Daoy (cell line): ENCODE measurements around the gene MKI67.

DNA sequence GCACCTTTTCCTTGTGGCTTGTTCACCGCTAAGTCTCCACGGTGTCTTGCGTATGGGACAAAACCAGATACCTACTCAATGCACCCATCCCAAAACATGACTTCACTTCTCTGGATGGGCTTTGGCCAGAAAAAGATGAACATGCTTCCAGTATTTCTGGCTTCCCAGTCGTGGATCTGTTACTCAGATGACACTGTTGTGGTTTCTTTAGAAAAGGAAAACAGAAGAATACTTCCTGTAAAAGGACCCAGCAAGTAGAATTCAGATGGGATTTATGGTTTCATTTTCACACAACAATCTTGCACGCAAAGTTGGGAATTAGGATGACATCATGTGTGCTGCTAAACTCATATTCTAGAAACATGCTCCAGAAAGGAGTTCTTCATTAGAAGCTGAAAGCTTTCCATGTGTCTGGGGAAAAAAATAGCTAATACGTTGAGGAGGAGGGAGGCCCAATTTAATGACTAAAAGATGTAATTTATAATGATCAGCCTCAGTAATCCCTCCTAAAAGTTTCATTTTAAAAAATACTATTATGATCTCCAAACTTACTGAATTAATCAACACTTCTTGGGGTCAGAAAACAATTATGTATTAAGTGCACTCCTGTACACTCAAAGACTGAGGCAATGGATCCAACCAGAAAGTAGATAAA, 216.6 kb downstream of the ADAM12 start:
- RAMPAGE, long total RNA = no peak

DNA sequence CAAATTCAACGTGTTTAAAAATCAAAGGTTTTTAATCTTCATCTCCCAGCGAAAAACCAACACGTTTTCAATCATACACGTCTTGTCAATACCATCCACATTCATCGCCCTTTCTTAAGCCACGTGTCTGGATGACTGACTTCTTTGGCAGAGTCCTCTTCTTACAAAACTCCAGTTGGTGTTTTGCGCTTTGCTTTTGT, 49.1 kb downstream of the ADAM12 start:
- RAMPAGE, long total RNA = no peak

DNA sequence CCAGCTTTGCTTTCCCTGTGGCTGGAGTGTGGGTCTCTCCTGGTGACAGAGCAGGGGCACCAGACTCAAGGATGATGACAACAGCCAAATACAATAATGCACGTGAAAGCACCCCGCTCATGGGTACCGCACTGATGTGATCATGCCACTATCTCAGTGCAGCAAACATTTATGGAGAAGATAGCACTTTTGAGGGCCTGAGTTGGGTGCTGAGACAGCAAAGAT, 134.8 kb upstream of the ADAM12 start:
- RAMPAGE, long total RNA = no peak

DNA sequence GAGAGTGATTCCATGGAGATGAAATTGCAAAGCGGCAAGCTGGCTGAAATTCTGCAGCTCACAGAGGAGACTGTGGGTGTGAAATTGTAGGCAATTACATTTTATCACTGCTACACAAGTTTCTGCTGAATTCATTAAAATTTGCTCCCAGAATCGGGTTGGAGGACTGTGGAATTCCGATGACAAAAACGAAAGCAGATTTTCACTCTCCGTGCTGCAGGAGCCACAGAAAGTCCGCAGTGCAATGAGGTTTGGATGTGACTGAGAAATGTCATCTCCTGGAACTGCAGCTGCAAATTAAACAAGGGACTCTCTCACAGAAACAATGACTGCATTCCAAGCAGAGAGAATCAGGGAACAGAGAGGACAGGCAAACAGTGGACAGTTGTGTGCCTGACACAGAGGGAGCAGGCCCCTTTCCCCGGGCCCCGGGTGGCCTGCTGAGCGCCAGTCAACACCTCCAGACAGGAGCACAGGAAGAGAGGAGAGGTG, 109.1 kb downstream of the C10orf90 start:
- RAMPAGE, long total RNA = no peak

DNA sequence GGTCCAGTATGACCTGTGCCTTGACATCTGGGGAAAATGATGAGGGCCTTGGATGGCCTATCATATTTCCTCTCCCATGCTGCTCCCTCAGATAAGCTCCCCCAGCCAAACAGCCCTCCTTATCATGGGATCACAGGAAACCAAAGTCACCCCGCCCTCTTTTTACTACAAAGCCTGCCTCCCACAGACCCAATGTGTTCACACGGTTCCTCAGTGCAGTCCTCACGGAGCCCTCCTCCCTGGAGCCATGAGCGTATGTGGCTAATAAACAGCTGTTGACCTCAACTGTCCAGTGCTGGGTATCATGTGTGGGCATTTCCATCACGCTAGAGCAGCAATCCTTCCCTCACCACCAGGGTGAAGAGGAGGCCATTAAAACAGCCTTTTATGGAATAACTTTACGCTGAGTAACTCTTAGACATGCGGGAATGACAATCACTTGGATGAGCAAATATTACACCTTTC, 31.9 kb downstream of the C10orf90 start:
- RAMPAGE, long total RNA = no peak

DNA sequence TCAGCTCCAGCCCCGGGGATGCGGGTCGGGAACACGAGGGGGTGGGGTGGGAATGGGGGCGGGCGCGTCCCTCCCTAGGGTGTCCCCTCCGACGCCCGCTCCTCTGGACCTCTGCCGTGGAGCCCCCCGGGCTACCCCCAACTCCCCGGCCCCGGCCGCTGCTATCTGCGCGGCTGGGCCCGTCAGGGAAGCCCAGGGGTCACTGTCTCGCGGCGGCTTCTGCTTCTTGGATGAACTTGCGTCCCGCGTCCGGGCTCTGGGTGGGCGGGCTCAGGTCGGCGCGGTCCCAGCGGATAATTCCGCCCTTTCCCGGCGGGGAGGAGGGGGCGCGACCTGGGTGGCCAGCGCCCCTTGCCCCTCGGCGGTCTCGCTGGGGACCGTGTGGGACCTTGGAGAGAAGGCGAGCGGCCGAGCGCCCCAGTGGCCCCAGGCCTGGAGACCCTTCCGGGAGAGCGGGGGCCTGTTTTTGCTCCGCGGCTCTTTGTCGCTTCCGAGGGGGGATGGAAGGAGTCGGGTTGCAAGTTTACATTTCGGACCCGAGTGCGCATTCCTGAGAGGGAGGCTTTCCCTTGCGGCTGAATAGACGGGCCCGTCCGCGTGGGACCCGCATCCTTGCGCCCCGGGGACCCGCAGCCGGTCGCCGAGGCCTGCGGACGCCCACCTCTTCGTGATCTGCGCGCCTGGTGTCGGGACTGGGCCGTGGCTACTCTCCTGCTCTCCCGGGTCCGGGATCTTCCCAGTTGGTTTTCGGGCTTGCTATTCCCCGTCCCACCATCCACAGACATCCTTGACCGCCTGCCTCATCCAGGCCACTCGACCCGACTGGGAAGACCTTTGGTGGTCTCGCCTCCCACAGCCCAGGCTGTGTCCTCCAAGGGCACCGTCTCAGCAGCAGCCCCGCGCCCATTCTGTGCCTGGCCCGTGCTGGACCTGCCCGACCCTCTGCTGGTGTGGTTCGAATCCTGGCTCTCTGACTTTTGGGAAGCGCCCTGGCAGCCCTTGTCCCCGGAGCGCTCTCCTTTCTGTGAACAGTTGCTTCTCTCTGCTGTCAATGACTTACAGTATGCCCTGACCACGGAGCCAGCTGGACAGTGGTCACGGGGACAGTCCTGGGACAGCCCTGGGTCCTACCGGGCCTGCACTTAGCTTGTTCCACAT, 903 bp downstream of the DOCK1 start:
- RAMPAGE, long total RNA = no peak

- RAMPAGE, long total RNA = no peak
Observed at GRCh38 chr10:126918095-126918777, 13.0 kb downstream of the DOCK1 start.

- RAMPAGE, long total RNA = no peak
Observed at GRCh38 chr10:126972945-126973424, 67.8 kb downstream of the DOCK1 start.

DNA sequence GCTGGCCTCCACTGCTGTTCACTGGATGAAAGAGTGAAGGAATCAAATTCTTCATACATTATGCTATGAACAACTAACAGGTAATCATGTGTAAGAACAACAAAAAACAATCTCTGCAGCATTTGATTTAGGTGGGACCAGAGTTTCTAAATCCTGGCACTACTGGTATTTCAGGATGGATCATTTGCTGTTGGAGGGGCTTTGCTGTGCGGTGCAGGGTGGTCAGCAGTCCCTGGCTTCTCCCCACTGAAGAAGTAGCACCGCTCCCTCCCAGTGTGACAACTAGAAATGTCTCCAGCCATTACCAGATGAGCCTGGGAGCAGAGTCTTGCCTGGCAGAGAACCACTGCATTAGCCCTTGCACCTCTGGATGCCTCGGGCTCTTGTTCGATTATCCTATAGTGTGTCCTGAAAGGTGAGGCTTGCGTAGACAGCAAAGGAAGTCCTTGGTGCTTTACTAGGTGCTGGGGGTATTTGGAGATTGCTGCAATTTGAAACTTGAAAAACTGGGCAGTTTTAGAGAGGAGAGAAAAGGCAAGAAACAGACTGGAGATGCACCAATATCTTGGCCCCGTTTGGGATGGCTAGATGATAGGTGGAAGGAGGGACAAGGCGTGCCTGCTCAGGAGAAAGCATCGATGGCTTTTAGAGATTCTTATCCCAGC, 18.1 kb downstream of the INSYN2A start:
- RAMPAGE, long total RNA = no peak

- RAMPAGE, long total RNA = no peak
Observed at GRCh38 chr10:127913198-127913797, 6.4 kb downstream of the PTPRE start.

DNA sequence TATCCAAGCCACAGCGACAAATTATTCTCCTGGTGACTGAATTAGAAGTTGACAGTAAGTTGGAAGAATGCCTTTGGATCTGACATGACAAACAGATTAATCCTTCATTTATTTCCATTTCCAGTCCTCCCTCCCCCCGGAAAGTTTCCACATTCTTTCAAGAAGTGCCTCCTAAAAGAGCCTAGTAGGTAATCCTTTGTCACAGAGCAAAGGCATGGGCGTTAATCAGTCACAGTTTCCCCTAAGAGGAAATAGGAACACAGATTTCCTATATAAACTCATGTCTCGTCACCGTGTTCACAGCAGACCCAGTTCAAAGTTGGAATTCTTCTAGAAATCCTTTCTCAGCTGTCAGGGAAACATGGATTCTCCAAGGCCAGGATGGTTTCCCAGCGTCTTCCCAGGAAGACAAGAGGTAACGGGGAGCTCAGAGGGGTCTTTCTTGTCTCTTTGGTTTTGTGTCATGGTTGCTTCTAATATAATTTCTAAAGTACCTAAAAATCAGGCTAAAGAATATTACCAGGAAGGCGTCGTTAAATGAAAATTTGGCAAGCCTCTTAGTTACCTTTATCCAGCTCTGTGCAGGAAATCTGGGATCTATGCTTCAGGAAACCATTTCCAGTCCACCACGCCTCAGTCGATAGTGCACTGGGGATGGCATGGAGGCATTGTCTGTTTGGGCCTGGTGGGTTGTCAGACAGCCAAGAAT, 80.2 kb downstream of the PTPRE start:
- RAMPAGE, long total RNA = no peak

GRCh38 chr10:127990839-127991615, 84.1 kb downstream of the PTPRE start:
- RAMPAGE, long total RNA = no peak

DNA sequence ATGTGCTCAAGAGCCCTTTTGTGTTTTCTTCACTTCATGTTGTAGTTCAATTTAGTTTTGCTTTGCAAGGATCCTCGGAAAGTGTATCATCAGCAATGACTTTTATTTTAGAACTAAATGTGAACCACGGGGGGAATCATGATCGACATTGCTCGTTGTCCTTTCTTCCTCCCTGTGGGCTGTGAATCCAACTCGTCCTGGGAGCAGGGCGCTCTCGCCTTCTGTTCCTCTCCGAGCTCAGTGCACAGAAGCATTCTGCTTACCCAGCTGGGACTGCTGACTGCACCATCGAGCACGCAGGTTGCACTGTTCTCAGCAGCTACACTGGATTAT, 92.3 kb downstream of the PTPRE start:
- RAMPAGE, long total RNA = no peak

DNA sequence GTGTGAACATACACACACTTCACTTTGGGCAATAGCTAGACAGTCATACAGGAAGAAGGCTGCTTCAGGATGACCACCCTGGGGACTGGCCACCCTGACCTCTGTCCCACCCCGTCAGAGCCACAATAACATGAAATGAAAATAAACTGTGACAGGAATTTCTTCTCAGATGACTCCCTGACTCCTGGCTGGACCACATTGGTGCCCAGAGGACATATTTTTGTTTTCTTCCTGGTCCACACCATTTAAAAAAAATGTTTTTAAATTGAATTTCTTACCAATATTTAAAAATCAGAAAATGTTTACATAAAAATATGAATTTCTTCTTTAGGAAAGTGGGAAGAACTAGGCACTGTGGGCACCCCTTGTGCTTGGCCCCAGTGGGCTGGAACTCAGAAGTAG, 81.6 kb downstream of the MKI67 start:
- RAMPAGE, long total RNA = no peak

DNA sequence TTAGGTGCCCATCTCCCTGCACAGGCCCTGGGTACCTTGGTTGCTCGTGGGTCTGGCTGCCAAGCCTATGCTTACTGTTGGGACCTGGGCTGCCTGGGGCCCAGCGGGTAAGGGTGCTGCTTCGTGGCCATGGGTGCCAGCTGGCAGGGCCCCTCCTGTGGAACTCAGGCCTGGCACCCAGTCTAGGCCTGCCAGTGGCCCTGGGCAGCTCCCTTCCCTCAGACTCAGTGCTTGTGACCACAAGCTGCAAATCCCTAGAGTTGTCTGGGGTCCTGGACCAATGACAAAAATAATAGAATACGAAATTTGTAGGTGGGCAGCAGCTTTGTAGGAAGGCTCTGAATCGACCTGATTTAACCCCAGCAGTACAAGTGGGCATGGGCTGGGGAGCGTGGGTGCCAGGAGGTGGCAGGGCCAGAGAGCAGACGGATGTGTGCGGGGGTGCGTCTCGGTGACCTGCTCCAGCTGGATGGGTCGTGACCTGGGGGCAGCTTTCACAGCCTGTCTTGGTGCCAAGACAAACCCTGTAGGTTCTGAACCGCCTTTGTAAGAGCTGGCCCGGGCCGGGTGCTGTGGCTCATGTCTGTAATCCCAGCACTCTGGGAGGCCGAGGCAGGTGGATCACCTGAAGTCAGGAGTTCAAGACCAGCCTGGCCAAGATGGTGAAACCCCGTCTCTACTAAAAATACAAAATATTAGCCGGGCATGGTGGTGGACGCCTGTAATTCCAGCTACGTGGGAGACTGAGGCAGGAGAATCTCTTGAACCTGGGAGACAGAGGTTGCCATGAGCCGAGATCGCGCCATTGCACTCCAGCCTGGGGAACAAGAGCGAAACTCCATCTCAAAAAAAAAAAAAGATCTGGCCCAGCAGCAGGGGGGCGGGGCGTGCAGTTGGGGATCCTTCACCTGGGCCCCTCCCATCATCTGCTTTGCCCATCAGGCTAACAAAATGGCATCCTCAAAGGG, 69.6 kb downstream of the MKI67 start:
- RAMPAGE, long total RNA = no peak

DNA sequence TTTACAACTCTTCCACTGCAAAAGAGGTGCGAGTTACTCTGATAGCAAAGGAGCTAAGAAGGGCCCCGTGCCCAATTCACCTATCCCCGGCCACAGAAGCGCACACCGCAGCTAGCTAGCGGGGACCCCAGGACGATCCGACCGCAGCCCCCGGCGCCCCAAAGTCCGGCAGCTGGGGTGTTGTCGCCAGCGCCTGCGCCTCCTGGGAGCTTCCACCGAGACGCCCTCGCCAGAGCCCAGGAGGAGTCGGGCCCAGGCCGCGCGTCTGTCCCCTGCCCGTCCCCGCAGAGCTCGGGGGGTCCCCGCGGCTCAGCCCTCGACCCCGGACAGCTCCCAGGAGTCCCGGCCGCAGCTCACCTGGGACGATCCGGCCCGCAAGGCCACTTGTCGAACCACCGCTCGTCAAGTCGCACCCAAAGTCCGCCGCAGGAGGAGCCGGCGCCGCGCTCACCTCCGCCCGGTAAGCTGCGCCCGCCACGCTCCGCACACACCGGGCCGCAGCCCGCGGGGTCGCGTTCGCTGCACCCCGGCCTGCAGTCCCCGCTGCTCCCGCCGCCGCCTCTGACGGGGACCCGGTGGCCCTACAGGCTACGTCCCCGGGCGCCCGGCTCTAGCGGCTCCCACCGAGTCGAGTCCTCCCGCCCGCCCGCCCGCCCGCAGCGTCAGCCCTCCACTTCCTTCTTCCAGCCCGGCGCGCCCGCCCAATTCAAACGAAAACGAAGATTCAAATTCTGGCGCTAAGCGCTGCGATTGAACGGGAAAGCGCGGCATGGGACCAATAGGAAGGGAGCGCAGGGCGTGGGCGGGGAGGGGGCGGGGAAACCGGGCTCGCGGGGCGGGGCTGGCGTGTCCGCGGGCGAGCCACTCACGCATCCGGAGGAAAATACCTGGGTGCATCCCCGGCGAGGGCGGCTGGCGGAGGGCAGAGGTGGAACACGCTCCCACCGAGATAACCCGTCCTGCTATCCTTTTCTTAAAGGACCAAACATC, at the start of gene MKI67:
MKI67 (minus strand) TSS at position 682 of the 990 bp plus-strand sequence.
- RAMPAGE, long total RNA = no peak

GRCh38 chr10:129777577-129777987, 186.5 kb downstream of the EBF3 start:
- RAMPAGE, long total RNA = no peak

DNA sequence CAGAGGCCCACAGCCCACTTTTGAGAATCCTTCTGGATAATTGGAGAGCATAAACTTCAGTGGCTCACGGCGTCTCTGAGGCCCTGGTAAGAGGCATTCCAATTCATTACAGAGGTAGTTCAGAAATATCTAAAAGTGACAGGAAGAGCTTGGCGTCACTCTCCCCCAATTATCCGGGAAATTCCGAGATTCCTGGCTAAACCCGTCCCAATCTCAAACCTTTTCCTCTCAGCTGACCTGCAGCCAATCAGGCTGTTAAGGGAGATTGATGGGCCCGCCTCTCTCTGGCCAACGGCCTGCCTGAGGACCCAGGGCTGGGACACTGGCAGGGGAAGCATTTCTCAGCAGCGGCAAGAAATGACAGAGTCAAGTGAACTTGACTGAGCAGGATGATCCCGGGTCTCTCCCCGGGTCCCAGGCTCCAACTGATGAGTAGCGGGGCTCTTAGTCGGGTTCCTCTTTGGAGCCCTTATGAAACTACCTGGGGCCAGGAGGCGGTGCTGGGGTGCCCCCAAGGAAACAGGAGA, 72.3 kb downstream of the EBF3 start:
- RAMPAGE, long total RNA = no peak

- RAMPAGE, long total RNA = no peak
Observed at GRCh38 chr10:129956830-129957369, 7.2 kb downstream of the EBF3 start.

GRCh38 chr10:129970725-129970958, 6.6 kb upstream of the EBF3 start:
- RAMPAGE, long total RNA = no peak